ENCODE results near the genes E2F4, PLEKHG4, PSKH1 and DPEP2NB.

DNA sequence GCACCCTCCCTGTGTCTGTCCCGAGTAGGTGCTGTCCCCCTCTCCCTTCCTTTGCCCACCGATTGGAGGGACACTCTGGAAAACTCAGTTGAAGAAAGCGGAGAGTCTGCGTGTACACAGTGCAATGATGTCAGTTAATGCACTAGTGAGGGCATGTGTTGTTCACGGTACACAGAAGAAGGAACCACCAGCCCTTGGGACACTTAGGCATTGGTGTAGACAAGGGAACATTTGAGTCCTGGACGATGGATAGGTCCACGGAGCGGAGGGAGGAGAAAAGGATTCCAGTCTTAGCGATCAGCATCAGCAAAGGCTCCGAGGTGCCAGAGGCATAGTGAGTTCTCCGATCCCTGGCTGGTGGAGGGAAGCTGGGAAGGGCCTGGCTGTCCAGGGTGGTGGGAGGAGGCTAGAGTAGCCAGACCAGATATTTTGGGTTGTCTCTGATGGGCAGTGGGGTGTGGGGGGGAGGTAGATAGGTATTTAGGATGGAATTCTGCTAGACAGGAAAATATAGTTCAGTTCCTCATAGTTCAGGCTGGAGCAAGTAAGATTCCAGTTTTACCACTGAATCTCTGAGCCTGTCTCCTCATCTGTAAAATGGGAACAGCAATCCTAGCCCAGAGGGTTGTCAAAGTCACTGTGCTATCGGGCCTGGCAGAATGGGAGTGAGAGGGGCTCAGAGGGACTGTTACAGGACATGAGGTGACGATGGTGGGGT is 6.7 kb downstream of the HSF4 start:
- PRO-cap = no peak
- RAMPAGE, long total RNA = start-site peak on the plus strand centred at position 102 of the sequence, 223 bp wide, 11 reads

GRCh38 chr16:67173201-67174067 is 8.9 kb downstream of the HSF4 start:
- PRO-cap = bidirectional peak, plus-strand start at chr16:67173957, minus-strand start at chr16:67173870
- RAMPAGE, long total RNA = start-site peak on the plus strand at chr16:67173602-67173744, 18 reads; start-site peak on the plus strand at chr16:67173921-67173953, 35 reads

DNA sequence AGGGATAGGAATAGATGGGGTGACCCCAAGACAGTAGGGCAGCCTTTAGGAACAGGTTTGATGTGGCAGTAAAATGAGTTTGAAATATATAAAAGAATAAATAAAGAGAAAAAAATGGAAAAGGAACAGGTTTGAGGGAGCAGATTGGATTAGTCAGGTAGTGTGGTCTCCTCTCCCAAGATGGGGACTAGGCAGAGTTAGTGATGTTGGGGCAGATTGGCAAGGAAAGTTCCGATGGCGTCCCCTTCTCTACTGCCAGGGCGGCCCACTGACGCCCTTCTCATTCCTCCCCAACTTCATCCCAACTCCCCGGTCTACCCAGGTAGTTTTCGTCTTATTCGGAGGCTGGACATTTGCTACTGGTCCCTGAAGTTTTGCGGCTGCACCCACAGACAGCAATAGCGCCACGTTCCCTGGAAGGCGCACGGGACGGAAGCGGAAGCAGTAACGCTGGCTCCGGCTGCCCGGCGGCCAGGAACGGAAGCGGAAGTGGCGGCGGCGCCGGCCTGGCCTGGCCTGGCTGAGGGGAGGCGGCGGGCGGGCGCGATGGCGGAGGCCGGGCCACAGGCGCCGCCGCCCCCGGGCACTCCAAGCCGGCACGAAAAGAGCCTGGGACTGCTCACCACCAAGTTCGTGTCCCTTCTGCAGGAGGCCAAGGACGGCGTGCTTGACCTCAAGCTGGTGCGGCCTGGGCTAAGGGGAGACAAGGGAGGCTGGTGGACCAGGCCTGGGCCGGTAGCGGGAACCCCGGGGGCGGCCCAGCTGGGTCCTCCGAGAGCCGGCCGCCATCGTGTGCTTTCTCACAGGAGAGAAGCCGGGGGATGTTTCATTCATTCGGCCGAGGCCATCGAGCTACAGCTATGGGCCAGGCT is at the start of gene E2F4:
Gene E2F4, plus strand, starts transcription at position 474 of the 872 bp plus-strand sequence.
- PRO-cap = bidirectional peak, plus-strand start at position 523 of the sequence, minus-strand start at position 431 of the sequence
- RAMPAGE, long total RNA = start-site peak on the plus strand centred at position 528 of the sequence, 6 bp wide, 26 reads

GRCh38 chr16:67246182-67247094 is 843 bp downstream of the FHOD1 start:
- PRO-cap = bidirectional peak, plus-strand start at chr16:67246636, minus-strand start at chr16:67246296; unidirectional peak, plus-strand start at chr16:67246902
- RAMPAGE, long total RNA = no peak

- PRO-cap = bidirectional peak, plus-strand start at chr16:67279555, minus-strand start at chr16:67279426
- RAMPAGE, long total RNA = start-site peak on the plus strand at chr16:67279491-67279544, 12 reads; start-site peak on the plus strand at chr16:67279725-67280074, 7 reads
Observed at GRCh38 chr16:67279468-67280002, at the start of gene PLEKHG4. Gene PLEKHG4 (plus strand): TSS chr16:67279532.

- PRO-cap = no peak
- RAMPAGE, long total RNA = no peak
Observed at GRCh38 chr16:67391201-67392219, 1.8 kb downstream of the TPPP3 start.

GRCh38 chr16:67552147-67553095 is 9.9 kb upstream of the CTCF start:
- PRO-cap = no peak
- RAMPAGE, long total RNA = no peak

DNA sequence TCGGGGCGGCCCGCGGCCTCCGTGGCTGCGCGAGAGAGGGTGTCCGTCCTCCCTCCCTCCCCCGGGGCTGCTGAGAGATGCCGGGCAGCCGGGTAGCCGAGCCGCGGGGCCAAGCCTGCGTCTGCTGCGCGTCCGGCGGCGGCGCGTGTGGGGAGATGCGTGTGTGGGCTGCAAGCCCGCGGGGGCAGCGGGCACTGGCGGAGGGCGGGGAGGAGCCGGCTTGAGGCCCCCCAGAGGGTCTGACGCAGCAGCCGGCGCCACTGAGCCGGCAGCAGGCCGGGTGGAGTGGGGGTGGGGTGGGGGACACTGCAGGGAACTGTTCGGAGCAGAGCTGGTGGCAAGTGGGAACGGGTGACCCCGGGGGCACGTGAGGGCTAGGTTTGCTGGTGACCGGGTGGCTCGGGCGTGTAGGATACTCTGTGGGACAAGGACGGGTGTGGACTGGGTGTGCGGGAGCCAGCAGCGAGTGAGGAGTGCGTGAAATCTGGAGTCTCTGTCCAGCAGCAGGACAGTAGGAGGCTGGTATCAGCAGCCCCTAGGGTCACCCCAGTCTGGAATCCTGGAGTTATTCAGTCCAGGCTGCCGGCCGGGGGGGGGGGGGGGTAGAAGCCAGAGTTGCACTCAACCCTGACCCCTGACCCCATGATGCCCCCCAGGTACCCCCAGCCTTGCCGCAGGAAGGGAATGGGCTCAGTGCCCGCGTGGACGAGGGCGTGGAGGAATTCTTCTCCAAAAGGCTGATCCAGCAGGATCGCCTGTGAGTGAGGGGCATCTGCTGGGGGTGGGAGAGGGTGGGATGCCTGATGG is 6.4 kb downstream of the ACD start:
- PRO-cap = no peak
- RAMPAGE, long total RNA = no peak

- PRO-cap = no peak
- RAMPAGE, long total RNA = no peak
Observed at GRCh38 chr16:67654300-67655035, 5.6 kb downstream of the ACD start.

- PRO-cap = no peak
- RAMPAGE, long total RNA = no peak
Observed at GRCh38 chr16:67677398-67678328, 11.0 kb downstream of the C16orf86 start.

DNA sequence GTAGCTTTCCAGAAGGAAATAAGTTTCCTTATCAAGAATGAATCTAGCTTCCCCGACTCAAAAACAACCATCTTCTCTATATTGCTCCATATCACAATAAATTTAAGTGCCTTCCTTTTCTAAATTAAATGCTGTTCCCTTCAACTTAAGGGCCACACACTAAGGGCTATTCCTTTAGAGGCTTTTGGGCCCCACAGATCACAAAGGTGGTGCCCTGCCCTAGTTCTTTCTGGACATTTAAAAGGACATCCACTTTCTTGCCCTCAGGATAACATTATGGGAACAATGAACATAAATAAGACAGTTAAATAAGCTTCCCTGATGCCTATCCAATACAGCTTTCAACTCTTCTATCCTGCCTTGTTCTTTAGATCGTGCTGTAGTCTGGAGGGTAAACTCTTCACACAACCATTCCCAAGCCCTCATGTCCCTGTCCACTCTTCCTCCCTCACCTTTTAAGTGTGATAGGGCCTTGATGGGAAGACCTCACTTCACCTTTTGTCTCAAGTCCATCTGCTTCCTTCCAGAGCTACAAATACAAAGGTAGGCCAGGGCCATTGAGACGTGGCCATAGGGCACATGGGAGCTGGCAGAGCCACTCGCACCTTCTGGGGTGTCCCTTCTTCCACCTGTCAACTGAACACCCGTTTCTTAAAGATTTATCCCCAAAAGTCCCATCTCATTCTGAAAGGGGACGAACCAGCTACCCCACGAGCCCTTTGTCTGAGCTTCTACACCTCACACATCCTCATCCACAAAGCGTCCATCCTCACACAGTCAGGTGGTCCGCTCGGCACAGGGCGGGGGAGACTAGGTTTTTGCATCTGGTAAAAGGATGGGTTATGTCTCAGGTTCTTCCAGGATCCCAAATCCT is 827 bp downstream of the GFOD2 start:
- PRO-cap = no peak
- RAMPAGE, long total RNA = start-site peak on the minus strand centred at position 704 of the sequence, 183 bp wide, 14 reads

DNA sequence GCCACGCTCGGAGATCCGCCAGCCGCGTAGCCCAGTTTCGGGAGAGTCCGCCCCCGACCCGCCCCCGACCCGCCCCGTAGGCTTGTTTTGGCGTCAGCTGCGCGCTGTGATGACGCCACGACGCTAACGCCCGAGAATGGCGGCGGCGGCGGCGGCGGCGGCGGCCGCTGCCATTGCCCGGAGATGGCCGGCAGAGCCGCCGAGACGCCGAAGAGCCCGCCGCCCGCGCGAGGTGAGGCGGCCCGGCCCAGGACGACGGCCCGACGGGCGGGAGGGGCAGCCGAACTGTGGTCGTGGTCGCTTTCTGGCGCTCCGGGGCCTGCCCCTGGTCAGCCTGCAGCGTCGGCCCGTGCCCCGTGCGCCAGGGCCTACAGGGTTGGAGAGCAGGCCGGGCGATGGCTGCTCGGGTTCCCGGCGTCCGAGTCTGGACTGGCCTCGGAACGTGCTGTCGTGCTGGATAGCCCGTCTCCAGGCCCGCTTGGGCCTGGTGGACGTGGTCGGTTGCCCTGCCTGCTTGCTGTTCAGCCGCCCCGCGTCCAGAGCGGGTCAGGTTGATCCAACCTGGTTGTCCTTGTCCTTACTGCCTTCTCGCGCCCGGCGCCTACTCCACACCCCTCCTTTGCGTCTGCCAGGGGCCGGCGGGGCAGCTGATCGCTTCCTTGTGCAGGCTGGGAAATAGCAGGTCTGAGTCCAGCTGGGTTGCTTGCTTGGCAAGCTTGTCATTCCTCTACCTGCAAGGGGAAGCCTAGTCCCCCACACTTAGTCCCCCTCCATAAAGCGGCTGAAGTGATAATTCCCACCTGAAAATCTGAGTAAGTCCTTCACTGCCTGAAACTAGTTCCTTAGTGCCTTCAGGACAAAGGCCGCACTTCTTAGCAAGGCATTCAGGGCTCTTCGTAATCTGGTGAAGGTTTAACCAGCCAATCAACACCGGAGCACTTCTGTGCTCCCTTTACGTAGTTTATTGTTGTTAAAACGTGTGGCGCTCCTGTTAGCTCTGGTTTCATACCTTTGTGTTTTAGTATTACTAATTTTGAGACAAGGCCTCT is at the start of gene PSKH1:
Gene PSKH1, plus strand, starts transcription at position 115 of the 1,049 bp plus-strand sequence.
- PRO-cap = bidirectional peak, plus-strand start at position 126 of the sequence, minus-strand start outside the sequence
- RAMPAGE, long total RNA = no peak

GRCh38 chr16:67894189-67894466 is 1.1 kb downstream of the PSKH1 start:
- PRO-cap = no peak
- RAMPAGE, long total RNA = no peak

- PRO-cap = no peak
- RAMPAGE, long total RNA = no peak
Observed at GRCh38 chr16:67939094-67940108, 2.8 kb upstream of the PSMB10 start.

DNA sequence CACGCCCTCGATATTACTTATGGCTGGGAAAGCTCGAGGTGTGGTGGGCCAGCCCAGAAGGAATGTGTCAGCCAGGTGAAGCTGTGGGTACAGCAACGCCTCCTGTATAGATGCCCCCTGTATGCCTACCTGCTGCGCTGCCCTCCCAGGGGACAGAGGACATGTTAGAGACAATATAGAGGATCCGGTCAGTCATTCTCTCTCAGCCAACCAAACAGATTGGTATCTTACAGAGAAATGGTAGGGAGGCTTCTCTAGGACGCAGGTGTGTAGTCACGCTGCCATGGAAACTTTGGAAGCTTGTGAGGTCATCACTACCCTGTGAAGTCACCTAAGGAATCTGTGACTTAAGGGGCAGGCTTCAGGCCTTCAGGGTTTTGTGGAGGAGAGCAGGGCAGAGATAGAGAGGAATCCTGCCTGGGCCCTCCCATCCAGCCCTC is at the start of gene DPEP2NB:
Gene DPEP2NB, minus strand, starts transcription at position 337 of the 440 bp plus-strand sequence.
- PRO-cap = no peak
- RAMPAGE, long total RNA = no peak

DNA sequence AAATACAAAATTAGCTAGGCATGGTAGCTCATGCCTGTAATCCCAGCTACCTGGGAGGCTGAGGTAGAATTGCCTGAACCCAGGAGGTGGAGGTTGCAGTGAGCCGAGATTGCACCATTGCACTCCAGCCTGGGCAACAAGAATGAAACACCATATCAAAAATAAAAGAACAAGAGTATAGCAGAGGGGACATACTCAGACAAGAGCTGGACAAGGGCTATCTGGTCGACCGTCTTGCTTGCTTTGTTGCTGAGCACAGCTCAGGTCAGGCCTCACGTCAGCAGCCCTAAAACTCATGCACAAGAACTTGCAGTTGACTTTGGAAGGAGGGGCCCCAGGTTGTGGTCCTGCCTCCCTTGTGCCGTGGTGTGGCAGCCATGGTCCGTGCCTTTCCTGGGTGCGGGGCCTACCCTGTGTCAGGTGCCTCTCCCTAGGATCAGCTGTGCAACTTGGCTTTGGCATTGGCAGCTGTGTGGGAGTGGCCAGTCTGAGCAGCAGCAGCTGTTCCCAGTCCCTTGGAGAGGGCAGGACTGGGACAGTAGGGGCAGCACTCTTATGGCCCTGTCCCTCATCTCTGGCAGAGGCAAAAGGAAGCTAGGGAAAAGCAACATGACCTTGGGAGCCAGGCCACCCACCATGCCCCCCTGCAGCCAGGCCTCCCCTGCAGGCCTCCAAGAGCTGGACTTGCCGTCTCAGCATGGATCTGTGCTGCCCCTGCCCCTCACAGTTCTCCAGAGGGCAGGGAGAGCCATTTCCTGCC is 15.8 kb upstream of the NFATC3 start:
- PRO-cap = no peak
- RAMPAGE, long total RNA = no peak

- PRO-cap = no peak
- RAMPAGE, long total RNA = no peak
Observed at GRCh38 chr16:68072280-68072949, 12.8 kb upstream of the NFATC3 start.

DNA sequence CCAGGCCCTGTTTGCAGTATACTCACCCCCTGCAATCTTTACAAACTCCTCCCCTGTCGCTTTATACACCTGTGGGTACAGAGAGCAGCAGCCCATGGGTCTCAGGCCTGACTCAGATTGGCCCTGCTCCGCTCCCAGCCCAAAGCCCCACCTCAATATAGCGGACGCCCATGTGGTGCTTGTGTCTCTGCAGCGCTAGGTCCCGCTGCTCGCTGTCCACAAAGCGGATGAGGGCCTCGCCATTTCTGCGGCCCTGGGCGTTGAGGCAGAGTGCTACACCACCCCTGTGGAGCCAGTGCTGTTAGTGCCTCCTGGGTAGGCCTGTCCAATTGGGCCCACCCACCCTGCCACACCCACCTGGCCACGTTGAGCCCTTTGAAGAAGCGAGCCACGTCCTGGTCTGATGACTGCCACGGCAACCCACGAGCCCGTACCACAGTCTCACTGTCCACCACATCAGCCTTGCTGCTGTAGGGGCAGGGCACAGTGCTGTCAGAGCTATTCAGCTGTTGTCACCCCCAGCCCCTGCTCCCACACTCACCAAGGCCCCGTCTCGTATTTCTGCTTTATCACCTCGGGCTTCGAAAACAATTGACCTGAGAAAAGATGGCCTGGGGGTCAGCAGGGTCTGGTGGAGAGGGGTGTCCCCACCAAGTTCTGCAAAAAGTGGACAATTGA is 3.6 kb downstream of the ESRP2 start:
- PRO-cap = no peak
- RAMPAGE, long total RNA = no peak

DNA sequence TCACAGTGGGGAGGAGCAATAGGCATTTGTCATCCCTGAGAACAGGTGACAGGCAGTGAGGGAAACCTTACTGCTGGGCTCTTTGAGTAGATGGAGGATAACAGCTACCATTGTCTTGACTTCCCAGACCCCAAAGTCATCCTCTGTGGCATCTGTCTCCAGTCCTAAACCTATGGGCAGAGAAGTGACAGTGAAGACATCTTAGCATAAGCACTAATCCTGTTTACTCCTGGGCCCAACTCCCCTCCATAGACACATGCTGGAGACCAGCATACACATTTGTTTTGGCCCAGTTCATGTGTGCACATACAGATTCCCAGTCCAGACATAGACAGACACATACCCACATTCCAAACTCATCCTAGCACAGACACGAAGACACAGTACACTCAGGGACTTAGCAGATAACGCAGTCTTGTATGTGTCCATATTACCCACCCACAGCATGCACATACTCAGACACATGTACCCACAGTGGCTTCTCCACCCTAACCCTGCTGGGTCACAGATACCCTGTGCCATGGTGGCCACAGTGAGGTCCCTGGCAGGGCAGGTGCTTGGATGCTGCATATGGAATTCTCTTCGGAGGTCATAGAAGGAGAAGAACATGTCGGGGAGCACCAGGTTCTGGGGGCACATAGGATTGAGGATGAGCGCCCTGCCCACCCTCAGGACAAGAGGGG is 2.5 kb downstream of the ESRP2 start:
- PRO-cap = no peak
- RAMPAGE, long total RNA = no peak

DNA sequence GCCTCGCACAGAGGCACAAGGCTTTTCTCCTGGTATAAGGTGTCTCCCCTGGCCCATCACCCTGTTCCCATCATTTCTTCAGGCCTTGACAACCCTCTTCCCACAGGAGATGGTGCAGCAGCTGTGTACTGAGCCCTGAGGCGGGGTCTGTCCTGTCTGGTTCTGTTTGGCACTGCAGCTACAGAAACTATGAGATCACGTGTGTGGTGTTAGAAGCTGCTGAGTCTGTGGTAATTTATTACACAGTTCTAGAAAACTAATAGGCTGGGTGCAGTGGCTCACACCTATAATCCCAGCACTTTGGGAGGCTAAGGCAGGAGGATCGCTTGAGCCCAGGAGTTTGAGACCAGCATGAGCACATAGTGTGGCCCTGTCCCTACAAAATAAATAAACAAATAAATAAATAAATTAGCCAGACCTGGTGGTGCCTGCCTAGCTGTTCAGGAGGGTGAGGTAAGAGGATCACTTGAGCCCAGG is 7.3 kb downstream of the PLA2G15 start:
- PRO-cap = no peak
- RAMPAGE, long total RNA = no peak